Airway epithelial cell (primary cell): ENCODE data around the gene HDDC3.

DNA sequence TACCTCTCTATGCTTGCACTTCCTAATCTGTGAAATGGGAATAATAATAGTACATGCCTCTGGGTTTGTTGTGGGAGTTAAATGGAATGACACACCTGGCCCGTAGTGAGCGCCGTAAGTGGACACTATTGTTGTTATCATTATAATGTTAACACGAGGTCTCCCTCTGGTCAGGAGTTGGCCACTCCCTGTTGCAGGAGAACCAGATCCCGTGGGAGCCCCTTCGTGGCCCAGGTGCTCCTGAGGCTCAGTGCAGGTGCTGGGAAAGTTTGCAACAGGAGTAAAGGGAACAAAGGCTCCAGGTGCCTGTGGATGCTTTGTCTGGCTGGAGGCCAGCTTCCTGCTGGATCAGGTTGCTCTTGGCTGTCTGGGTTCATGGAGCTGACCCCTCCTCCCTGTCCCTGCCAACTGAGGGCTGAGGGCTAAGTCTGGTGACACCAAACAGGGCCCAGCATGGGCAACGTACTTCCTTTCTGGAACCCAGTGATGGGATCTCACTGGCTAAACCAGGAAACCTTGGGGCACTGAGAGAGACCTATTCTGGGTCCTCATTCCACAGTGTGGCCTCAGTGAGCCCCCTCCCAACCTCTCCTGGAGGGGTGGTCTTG is 40.0 kb upstream of the SEMA4B start:
- RAMPAGE, long total RNA = no peak

DNA sequence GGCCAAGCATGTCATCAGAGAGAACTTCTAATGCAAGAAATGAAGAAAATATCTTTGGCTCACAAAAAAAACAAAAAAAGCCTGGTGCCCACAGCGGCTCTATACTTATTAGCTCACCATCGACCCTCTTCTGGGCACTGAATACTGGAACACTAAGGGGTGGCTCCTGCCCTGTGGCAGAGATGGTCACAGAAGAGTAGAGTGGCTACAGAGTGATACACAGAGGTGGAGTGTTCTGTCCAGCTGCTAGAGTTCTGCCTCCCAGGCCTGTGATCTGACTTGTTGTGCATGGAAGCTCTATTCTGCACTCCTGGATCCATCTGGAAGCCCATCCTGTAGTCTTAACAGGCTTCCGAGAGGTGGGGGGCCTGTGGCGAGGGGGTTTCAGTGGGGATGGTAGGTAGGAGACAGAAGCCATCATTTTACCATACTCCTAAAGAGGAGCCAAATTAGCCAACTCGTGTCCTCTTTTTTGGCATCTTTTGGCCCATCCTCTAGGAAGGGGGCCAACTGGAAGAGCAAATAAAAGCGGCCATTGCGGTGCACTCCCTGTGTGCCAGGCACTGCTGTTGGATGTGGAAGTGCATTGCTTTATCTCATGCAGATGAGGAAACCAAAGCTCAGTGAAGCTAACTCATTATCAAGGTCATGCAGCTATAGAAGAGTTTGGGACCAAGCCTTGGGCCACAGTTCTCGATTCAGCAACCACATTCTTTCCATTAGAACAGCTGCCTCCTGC is 6.0 kb downstream of the SEMA4B start:
- RAMPAGE, long total RNA = no peak

DNA sequence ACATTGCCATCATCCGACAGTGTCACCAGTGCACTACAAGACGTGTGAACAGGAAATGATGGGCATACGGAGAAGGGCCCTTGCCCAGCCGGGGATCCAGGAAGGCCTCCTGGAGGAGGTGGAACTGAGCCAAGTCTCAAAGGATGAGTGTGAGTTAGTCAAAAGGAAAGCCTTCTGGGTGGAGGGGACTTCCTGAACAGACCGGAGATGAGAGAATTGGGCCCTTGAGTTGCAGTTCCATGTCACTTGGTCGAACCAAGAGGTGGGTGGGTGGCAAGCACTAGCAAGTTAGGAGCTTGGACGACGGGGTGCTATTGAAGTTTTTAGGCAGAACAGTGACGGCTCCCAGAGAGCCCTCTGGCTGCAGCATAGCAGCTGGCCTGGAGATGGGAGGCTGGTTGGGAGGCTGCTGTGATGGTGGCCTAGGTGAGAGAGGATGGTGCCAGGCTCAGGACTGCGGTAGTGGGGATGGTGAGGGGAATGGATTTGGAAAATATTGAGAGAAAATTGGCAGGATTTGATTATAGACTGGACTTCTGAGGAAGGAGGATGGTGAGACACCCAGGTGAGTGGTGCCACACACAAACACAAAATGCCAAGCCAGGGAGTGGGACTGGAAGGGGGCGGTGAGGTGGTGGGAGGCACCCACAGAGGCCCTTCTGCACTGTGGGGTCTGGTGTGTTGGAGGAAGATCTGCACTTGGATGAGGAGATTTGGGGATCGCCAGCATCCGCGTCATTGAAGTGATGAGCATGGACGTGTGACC is 8.7 kb downstream of the SEMA4B start:
- RAMPAGE, long total RNA = no peak

GRCh38 chr15:90265042-90265445 is 428 bp upstream of the NGRN start:
- RAMPAGE, long total RNA = no peak

DNA sequence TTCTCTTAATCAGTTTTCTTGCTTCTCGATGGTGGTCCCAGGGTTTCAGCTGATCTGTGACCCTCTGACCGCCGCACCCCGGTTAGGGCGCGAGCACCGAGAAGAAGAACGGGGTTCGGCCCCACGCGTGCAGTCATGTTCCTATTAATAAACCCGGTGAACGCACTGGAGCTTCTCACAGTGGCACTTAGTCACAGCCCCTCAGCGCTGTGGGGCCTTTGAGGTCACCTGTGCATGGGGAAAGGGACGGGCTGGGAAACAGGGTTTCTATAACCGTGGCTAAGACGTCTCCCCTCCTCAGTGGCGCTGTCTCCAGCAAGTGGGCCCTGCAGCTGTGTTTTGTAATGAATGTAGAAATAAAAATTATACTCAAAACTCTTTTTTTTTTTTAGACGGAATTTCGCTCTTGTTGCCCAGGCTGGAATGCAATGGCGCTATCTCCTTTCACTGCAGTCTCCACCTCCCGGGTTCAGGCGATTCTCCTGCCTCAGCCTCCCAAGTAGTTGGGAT is 567 bp downstream of the ZNF774 start:
- RAMPAGE, long total RNA = no peak

GRCh38 chr15:90382632-90382940 is 5.5 kb upstream of the IQGAP1 start:
- RAMPAGE, long total RNA = no peak

DNA sequence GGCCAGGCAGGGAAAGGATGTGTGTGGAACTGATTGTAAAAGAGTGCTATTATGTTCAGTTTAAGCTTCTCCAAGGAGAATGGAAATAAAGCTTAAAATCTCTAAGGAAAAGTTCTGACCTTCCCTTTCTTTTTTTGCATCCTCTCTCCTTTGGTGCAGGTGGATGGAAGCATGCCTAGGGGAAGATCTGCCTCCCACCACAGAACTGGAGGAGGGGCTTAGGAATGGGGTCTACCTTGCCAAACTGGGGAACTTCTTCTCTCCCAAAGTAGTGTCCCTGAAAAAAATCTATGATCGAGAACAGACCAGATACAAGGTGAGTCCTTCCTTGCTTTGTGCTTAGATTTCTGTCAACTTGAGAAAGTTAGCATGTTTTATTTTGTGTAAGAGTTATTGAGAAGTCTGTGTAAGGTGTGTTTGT is 37.9 kb downstream of the IQGAP1 start:
- RAMPAGE, long total RNA = no peak

DNA sequence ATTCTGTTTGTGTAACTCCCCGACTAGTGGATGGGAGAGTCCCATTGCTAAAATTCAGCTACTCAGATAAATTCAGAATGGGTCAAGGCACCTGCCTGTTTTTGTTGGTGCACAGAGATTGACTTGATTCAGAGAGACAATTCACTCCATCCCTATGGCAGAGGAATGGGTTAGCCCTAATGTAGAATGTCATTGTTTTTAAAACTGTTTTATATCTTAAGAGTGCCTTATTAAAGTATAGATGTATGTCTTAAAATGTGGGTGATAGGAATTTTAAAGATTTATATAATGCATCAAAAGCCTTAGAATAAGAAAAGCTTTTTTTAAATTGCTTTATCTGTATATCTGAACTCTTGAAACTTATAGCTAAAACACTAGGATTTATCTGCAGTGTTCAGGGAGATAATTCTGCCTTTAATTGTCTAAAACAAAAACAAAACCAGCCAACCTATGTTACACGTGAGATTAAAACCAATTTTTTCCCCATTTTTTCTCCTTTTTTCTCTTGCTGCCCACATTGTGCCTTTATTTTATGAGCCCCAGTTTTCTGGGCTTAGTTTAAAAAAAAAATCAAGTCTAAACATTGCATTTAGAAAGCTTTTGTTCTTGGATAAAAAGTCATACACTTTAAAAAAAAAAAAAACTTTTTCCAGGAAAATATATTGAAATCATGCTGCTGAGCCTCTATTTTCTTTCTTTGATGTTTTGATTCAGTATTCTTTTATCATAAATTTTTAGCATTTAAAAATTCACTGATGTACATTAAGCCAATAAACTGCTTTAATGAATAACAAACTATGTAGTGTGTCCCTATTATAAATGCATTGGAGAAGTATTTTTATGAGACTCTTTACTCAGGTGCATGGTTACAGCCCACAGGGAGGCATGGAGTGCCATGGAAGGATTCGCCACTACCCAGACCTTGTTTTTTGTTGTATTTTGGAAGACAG is 28.7 kb upstream of the CRTC3 start:
- RAMPAGE, long total RNA = no peak

DNA sequence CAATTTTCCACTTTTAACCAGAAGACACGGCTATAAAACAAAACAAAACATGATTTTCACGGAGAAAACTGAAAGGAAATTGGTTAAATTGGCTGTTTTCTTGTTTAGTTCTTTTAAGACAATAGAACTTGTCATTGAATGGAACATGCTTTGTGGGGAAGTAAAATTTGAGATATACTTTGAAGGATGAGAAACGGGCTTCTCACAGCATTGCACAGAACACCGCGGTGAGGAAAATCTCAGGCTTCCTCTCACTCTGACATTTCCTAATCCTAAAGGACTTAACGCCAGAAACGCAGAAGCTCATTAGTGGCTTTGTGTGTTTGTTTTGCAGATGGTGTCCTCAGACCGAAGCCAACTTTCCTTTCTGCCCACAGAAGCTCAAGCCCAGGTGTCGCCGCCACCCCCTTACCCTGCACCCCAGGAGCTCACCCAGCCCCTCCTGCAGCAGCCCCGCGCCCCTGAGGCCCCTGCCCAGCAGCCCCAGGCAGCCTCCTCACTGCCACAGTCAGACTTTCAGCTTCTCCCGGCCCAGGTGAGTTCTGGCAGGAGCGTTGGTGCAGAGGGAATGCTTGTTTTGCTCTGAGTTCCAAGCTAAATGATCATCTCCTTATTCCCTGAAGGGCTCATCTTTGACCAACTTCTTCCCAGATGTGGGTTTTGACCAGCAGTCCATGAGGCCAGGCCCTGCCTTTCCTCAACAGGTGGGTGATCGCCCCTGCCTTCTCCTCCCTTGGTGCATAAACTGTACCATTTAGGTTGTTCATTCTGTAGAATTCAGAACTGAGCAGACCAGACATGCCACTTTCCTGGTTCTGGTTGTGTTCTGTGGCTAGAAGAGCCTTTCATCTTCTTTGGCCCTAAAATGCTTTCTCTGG is 78.8 kb upstream of the BLM start:
- RAMPAGE, long total RNA = no peak

GRCh38 chr15:90665501-90666295 is 51.4 kb upstream of the BLM start:
- RAMPAGE, long total RNA = no peak

DNA sequence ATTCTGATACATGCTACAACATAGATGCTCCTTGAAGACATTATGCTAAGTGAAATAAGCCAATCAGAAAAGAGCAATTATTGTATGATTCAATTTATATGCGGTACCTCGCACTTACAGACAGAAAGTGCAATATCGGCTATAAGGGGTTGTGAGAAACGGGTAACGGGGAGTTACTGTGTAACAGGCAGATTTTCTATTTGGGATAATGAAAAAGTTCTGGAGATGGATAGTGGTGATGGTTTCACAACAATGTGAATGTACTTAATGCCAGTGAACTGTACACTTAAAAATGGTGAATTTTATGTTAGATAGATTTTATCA is 832 bp upstream of the BLM start:
- RAMPAGE, long total RNA = no peak

GRCh38 chr15:90717672-90717930 is 455 bp downstream of the BLM start:
- RAMPAGE, long total RNA = no peak

- RAMPAGE, long total RNA = no peak
These were observed 29.8 kb upstream of the FURIN start for GRCh38 chr15:90838619-90838929.

- RAMPAGE, long total RNA = no peak
These were observed 7.1 kb upstream of the FURIN start for GRCh38 chr15:90861301-90861766.

DNA sequence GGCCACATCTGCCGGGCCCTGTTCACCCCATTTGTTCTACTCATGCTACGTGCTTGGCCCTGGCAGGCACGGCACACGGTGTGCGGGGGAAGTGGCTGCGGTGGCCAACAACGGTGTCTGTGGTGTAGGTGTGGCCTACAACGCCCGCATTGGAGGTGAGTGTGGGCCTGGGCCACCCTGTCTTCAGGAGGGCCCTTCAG is 6.9 kb upstream of the FES start:
- RAMPAGE, long total RNA = no peak

GRCh38 chr15:90884943-90886002 is 969 bp downstream of the FES start:
- RAMPAGE, long total RNA = no peak

- RAMPAGE, long total RNA = no peak
These were observed 1.0 kb downstream of the HDDC3 start for GRCh38 chr15:90931040-90932038.

DNA sequence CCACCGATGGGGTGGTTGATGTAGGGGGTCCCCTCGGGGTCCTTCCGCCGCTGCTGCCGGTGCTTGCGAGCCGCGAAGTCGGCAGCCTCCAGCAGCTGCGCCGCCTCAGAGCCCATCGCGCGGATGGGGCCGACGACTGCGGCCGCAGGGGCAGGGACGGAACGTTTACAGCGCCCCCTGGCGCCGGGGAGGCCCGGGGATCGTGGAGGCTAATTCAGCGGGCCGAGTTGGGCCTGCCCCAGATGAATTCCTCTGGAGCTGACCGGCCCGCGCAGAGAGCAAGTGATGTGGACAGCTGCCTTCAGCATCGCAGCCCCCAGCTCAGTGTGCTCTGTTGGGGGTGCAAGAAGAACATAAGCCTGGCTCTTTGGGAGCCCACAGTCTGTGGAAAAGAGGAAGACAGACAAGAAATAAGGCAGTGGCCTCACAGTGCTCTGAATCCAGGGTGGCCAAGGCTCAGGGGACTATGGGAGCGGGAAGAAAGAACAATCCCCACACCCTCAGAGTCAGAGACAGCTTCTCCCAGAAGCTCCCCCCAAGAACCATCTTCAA is at the start of gene HDDC3:
Gene HDDC3, minus strand, starts transcription at position 125 of the 552 bp plus-strand sequence.
- RAMPAGE, long total RNA = start-site peak on the minus strand centred at position 119 of the sequence, 25 bp wide, 162 and 16 reads in 2 replicates

DNA sequence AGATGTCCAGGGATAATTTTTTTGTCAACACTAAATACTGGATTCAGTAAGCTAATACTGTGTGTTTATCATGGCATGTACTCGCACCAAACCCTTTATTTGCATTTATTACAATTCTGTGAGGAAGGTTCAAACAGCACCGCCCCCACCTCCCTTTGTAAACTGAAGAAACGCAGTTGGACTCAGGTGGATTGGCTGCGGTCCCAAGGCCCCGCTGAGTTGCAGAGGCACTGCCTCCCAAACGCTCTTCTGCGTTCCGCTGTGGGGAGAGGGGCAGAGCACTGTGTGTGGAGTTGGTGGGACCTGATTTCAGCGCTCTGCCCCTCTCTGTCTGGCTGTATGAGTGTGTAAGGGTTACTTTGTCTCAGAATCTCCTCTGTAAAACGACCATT is 1.2 kb downstream of the RCCD1 start:
- RAMPAGE, long total RNA = no peak

DNA sequence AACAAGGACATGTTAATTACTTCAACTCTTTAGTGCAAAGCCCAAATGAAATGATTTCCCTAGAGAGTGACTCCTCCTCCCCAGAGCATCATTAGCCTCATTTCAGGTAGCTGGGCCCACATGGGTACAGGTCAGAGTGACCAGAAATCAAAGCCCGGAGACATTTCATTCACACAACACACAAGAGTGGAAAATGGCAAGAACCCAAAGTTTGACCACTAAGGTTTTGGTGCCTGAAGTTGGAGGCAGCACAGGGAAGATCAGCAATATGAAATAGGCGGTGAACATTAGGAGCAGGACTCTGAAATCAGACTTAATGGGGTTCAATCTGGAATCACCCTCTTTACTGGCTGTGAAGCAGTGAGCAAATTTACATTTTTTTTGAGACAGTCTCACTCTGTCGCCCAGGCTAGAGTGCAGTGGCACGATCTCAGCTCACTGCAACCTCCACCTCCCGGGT is 19.6 kb downstream of the PRC1 start:
- RAMPAGE, long total RNA = no peak